ENCODE measurements around the genes GSX2 and CLOCK.

- PRO-cap: no peak
Measured at GRCh38 chr4:52652061-52652553, 7.0 kb downstream of the USP46 start.

GRCh38 chr4:52853290-52853730 is 8.8 kb upstream of the RASL11B start:
- PRO-cap: no peak

DNA sequence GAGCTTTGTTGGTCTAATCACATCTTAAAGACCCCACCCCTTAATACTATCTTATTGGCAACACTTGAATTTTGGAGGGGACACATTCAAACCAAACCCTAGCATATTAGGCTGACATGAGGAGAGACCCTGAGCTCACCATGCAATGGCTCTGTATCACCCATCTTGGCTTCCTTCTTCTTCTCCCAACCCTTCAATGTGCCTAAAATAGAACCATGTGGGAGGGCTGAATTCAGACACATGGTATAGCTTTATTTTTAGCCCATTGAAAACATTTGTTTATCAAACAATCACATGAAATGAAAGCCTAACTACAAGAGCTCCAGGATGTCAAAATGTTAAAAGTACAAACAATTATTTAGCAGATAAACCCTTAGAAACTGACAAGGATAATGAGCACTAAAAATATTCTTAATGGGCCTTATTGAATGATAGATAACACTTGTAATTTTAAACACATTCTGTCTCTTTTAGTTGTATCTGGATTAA is 81.6 kb downstream of the RASL11B start:
- PRO-cap: no peak

DNA sequence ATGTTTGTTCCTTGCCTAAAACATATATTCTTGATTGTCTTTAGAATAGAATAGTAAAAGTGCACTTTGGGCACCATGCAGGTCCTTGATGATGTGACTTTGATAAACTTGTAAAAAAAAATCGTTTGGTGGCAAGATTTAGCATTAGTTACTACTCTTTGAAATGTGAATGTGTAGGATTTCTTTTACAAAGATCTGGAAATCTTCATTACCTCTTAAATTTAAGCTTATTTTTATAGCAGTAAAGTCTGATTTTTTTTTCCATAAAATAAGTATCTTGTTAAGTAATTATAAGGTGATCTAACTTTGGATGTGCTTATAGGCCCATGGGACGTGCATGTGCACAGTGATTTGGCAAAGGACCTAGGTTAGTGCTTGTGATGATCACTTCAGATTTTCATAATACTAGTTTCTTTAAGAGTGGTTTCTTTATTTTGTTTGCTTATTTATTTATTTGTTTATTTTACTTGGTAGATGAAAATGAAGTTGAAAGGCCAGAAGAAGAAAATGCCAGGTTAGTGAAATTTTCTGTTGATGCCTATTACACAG is 1.4 kb downstream of the FIP1L1 start:
- PRO-cap: no peak

DNA sequence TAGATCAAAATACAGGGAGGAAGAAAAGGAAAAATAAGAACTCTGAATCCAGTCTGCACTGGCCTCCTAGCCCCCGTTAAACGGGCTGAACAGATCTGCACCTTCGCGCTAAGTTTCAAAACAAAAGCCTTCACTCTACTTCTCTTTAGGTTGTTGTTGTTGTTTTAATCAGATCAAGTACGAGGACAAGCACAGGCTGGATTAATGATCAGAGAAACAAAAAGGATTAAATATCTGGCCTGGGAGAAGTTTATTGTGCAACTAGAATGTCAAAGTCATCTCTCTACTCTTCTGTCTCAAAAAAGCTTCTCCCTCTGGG is 375 bp downstream of the LNX1 start:
- PRO-cap: no peak

DNA sequence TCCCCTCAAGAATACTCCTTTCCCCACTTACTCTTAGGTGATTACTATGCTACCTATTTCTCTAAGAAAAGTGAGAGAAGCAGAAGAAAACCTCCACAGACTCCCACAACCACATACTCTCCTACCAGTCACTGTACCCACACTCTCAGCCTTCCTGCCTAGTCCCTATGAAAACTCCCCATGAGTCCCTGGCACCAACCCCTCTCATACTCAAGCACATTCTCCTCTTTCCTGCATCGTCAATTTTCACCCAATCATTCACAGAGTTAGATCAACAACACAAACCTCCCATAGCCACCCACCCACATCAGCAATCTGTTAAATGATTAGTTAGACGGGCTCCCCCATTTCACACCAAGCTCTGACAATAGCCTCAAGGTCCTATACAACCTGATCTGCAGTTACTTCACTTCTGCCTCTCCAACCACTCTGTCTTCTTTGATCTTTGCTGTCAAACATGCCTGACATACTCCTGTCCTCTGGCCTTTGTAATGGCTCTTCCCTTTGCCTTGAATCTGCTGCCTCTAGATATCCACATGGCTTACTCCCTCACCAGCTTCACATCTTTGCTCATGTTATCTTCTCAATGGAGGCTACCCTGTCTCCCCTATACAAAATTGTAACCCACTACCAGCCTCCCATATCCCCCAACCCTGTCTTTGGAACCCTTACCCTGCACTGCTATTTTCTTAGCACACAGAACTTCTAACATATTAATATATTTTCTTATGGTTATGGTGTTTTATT is 80.0 kb downstream of the CHIC2 start:
- PRO-cap: no peak

DNA sequence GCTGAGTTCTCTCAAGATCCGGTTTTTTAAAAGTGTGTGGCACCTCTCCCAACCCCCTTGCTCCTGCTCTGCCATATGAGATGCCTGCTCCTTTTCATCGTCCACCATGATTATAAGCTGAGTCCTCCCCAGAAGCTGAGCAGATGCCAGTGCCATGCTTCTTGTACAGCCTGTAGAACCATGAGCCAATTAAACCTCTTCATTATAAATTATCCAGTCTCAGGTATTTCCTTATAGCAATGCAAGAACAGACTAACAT is 31.5 kb downstream of the CHIC2 start:
- PRO-cap: no peak

DNA sequence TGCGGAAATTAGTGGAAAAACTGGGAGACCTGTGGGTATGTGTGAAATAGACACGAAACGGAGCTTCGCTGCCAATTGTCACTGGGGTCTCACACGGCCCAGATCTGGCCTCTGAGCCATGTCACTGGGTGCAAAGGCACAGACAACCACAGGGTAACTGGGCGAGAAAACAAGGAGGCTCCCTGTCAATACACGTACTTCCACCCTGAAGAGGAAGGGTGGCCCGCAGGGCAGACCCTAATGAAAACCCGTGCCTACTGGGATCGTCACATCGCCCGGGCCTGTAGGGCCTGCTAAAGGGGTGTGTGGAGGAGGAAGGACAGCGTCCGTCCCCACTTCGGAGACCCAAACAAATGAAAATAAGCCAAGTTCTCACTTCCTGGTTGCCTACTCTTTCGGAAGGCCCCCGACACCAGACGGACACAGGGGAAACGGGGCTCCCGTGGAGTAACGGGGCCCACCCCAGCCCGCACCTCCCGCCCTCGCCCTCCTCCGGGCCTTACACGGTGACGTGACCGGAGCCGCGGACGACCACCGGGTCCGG is 654 bp downstream of the CHIC2 start:
- PRO-cap: bidirectional peak, plus-strand start at position 151 of the sequence, minus-strand start at position 106 of the sequence; bidirectional peak, plus-strand start at position 390 of the sequence, minus-strand start at position 343 of the sequence

- PRO-cap: no peak
Measured at GRCh38 chr4:54099835-54101199, at the start of gene GSX2. Gene GSX2 (plus strand): TSS chr4:54100163.

- PRO-cap: no peak
Measured at GRCh38 chr4:54230714-54231755, 1.9 kb downstream of the PDGFRA start.

- PRO-cap: no peak
Measured at GRCh38 chr4:54783956-54784449, 126.2 kb downstream of the KIT start.

DNA sequence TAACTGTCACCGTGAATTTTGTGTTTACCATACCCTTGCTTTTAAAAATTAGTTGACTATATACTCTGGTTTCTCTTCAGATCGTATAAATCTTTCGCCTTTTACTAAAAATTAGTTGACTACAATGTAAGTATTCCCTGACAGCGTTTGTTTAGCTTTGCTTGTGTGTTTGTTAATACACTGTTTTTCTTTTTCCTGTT is 96.7 kb downstream of the KDR start:
- PRO-cap: no peak

GRCh38 chr4:55123037-55123326 is 2.4 kb downstream of the KDR start:
- PRO-cap: no peak

GRCh38 chr4:55123637-55124279 is 1.6 kb downstream of the KDR start:
- PRO-cap: no peak

DNA sequence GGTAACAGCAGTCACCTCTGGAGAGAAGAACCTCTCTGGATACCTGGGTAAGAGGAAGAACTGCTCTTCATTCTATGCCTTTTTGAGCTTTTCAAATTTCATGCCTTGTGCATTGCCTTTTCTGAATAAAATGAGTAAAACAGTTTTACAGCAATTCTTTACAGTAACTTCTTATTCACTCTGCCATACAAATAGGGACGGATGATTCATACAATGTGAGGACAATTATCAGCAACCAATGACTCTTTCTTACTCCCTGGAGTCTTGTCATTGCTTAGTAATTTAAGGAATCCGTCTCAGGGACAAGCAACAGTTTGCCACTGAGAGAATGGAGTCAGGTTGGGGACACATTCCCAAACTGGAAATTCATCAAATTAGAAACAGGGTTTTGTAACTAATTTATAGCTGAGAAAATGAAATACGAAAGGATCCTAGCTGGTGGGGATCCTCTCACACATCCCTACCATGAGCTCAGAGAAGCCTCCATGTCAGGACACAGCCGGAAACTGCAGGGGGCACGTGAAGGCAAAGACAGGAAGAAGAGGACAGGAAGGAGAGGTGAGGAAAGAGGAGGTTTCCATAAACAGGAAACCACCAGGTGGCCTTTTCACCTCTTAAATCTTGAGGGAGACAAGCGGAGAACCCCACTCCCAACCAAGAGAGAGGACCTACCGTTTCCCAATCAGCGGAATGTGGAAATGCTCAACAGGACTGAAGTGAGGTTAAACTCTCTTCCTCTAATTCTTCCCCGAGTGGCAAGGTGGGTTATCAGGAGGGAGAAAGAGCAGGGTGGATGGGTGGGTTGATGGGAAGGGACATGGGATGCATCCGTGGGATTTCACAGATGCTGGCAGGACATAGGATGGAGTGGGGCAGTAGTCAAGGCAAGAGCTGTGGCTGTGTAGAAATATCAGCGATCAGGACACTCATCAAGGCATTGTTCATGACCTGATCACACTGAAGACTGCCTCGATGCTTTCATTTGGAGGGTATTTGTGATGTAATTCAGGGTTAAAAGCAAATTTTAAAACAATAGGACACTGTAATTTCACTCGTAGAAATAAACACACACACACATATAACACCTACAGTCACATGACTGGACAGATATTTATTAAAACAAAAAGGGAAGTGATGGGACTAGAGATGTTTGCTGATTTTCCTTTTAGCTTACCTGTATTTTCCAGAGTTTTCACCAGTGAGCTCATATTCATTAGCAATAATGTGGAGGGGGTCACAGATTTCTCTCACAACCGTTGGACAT is 50.7 kb upstream of the KDR start:
- PRO-cap: no peak

DNA sequence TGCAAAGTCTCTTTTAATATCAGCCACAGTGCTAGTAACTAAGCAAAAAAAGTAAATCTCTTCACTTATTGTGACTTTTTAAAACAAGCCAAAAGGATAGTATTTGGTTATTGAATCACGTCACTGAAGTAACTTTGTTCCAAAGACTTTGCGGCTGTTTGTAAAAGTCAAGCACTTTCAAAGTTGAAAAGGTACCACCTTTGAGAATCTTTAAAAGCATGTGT is 84.9 kb upstream of the SRD5A3 start:
- PRO-cap: no peak

DNA sequence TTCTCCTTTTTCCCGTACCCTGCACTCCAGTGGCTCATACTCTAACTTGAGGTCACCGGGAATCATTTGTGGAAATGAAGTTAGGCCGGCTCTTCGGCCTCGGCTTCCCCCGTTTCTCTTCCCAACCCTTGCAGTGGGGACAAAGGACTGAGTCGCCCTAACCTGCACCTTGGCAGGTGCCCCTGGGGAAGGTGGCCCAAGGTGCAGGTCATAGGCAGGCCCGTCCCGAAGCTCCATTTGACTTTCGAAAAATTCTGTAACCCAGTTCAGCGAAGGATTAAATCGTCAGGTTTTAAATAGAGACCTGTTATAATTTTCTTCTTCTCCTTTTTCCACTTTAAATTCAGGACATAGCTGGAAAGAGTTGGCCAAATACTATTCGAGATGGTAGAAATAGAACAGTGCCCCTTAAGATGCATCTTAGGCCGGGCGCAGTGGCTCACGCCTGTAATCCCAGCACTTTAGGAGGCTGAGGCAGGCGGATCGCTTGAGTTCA is 930 bp downstream of the SRD5A3 start:
- PRO-cap: no peak

GRCh38 chr4:55416615-55417690 is 21.2 kb downstream of the TMEM165 start:
- PRO-cap: no peak

- PRO-cap: no peak
Measured at GRCh38 chr4:55433611-55434462, 38.1 kb downstream of the TMEM165 start.

DNA sequence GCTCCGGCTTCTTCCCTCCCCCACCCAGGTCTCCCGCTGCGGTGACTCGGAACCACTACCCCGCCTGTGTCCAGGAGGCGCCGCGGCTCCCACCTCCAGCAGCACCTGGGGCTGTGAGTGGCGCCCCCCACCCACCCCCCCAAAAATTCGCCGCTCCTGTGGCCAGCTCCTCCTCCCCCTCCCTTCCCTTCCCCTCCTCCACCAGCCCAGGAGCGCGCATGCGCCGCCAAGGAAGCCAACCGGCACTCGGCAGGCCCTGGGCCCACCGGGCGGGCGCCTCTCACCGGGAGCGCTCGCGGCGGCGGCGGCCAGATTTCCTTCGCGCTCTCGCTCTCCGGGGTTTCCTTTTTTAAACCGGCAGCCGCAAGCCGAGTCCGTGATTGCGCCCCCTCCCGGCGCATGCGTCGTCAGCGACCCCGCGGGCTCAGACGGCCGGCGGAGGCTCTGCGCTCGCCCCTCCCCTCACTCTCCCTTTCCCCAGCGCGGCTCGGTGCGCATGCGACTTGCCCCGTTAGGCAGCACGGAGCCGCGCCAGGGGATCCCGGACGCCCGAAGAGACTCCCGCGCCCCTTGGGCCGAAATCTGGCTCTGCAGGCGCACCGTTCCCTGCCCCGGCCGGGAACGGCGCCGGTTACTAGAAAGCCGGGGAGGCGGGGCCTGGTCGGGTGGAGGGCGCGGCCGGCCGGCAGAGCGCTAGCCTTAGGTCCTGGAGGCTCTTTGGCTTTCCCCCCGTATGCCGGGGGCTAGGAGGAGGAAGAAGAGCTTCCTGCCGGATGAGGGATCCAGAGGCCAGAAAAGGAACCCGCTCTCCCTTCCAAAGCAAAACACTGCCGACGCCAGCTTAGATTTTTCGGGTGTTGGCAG is at the start of gene CLOCK:
CLOCK (minus strand) TSS at position 412 of the 864 bp plus-strand sequence.
- PRO-cap: bidirectional peak, plus-strand start at position 245 of the sequence, minus-strand start at position 185 of the sequence; bidirectional peak, plus-strand start at position 427 of the sequence, minus-strand start at position 351 of the sequence; bidirectional peak, plus-strand start at position 737 of the sequence, minus-strand start at position 620 of the sequence

Measured in ileum (tissue), 1 donor.